GM23248 (cell line): ENCODE measurements around a stretch of chr6.

DNA sequence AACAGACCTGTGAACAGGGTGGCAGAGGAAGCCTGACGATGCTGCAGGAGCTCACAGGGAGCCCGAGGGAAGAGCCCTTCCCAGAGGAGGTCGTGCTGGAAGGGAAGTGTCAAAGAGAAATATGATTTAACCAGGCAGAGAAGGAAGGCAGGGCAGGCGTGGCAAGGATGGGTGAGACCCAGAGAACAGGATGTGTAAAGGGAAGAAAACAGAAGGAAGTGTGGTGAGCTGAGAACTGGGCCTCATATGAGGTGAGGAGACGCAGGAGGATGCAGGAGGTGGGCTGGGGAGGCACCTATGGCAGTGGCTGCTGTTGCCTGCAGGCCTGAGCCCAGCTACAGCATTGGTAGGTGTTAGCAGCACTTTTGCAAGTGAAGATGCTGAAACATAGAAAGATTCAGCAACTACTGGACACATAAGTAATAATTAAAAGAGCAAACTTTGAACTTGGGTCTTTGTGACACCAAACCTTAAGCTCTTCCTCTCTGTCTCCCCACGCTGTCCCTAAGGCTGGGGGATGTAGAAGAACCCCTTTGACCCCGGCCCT, 105.7 kb downstream of the ZDHHC14 start:
- RAMPAGE, long total RNA = no peak

DNA sequence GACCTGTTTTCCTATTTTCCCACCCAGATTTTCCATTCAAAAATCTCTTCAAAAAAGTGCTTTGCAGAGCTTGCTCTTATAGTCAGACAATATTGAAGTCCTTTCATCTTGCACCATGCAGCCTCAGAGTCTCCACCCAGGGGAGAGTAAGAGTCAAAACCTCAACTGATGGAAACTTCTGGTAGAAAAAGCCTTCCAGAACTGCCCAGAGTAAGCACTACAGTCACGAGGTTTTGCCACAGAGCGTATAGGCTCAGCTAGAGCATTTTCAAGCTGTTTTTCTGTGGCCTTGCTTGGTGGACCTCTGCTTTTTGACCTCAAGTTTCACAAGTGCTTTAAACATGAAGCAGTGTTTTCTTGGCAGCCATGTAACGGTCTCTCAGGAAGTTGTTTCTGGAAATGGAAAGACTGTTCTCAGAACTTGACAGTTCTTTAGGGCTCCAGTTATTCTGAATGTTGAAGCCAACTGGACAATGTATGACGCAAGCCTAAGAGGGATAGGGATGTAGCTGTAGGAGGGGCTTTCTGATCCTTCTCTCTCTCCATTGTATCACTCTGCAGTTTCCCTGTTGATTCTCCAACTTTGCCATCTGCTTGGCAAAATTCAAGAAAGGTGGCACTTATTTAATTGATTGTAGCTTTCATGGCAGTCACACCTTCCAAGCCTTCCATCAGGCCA, 146.5 kb downstream of the ZDHHC14 start:
- RAMPAGE, long total RNA = no peak

GRCh38 chr6:157530799-157531851, 150.1 kb downstream of the ZDHHC14 start:
- RAMPAGE, long total RNA = no peak

DNA sequence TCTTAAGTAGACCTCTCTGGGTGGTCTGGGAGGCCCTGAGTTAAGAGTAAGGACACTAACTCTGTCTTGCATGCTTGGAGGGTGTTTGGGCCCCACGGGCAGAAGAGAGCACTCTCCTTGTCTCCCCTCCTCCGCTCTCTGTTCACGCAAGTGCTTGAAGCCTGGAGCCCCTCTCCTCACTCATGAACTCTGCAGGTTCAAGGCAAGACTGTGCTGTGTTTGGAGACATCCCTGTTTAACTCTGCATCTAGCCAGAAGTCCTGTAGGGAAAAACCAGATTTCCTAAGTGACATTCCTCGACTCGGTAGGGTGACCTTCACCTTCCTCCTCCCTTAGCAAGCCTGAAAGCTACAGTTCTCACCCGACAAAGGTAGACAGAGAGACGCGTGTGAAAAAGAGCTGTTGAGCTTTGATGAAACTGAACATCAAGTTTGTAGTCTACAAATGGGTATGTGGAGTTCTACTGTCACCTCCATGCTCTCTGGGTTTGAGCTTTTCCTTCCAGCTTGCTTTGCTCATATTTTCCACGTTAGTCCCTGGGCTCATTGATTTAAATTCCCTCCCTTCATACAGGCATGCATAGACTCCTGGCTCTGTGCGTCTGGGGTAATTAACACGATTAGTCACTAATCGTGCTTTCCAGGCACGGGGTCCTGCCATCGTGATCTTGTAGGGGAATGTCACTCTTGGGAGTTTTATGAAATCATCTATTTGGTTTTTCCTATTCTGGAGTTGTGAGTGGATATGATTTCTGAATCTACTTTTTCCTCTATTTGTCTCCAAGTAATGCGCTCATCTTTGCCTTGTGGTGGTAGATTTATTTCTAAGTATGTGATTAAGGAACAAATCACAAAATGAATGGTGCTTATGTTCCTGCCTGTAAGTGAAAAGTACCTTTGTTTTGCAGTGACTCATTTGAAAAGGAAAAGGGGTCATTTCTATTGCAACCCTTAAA, 154.3 kb downstream of the ZDHHC14 start:
- RAMPAGE, long total RNA = no peak

DNA sequence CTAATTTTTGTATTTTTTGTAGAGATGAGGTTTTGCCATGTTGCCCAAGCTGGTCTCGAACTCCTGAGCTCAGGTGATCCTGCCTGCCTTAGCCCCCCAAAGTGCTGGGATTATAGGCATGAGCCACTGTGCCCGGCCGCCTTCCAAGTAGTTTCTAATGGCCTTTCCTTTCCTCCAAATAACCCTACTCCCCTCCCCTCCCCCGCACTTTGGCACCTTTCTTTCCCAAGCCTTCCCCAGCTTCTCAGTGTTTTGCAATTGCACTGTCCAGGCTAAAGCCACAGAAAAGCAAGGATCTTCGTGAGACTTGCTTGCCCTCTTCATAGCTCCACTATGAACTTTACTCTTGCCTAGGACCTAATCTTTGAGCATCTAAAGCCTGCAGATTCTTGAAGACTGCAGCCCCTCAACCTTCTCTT, 152.6 kb upstream of the SNX9 start:
- RAMPAGE, long total RNA = no peak

GRCh38 chr6:157757388-157757790, 65.7 kb upstream of the SNX9 start:
- RAMPAGE, long total RNA = no peak

GRCh38 chr6:157813141-157813635, 9.9 kb upstream of the SNX9 start:
- RAMPAGE, long total RNA = no peak

- RAMPAGE, long total RNA = no peak
Measured at GRCh38 chr6:157882114-157883018, 59.3 kb downstream of the SNX9 start.

DNA sequence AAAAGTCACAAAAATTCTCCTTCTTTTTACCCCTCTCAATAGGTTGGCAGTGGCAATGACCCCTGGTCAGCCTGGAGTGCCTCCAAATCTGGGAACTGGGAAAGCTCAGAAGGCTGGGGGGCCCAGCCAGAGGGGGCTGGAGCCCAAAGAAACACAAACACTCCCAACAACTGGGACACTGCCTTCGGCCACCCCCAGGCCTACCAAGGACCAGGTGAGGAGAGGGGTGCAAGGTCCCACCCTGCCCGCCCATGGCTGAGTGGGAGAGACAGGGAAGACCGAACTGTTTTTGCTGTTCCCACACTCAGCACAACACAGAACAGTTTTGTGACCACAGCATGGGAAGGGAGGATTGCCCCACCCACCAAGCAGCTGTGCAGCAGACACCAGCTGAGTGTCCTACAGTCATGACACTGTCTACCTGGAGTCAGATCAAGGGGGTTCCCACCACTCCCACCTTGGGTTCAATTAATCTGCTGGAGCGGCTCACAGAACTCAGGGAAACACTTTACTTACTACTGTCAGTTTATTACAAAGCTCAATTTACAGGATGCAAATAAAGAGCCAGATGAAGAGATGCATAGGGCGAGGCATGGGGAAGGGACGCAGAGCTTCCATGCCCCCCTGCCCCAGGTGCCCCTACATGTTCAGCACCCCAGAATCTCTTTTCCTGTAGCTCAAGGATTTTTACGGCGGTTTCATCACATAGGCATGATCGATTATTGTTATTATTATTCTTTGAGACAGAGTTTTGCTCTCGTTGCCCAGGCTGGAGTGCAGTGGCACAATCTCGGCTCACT, 73.9 kb downstream of the SNX9 start:
- RAMPAGE, long total RNA = no peak

DNA sequence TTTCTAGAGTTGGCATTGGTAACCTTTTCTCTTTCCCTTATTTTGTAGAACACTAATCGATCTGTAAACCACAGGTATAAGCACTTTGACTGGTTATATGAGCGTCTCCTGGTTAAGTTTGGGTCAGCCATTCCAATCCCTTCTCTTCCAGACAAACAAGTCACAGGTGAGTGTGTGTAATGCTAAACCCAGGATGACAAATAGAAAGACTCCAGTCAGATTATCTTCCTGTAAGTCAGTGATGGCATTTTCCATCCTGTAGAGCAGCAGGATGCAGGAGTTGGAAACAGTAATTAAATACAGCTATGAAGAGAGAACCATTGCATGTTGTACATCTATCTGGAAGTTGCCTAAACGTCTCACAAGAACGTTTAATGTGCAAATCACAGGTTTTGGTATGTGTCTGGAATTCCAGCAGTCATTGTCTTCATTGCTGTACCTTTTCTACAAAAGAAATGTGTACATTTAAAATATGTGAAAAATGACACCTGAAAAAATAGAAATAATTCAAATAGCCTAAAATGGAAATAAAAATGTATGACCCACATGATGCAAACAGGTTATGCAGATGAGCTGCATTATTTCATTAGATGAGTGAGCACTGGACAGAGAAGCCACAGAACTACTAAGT, 71.7 kb upstream of the SYNJ2 start:
- RAMPAGE, long total RNA = no peak

DNA sequence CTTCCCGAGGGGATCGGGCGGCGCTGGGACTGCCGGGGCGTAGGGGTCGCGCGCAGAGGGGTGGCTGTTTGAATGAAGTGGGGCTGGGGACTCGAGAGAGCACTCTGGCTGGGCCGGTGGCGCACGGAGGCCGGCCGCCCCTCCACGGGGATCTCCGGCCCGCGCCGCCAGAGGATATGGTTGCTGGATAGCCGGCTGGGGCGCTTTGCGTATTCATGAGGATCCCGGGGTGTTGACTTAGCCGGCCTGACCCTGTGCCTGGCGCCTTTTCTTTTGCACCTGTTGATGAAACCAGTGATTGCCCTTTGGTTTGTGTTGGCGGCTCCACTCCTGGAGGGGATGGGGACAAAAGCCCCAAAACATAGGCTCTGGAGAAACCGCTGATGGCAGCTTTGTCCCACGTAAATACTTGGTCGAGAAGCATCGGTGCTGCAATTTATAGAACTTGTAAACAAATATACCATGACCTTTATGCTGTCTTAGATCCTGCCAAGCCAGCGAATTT, 558 bp downstream of the SYNJ2 start:
- RAMPAGE, long total RNA = no peak

GRCh38 chr6:157990330-157991011, 8.8 kb downstream of the SYNJ2 start:
- RAMPAGE, long total RNA = no peak

DNA sequence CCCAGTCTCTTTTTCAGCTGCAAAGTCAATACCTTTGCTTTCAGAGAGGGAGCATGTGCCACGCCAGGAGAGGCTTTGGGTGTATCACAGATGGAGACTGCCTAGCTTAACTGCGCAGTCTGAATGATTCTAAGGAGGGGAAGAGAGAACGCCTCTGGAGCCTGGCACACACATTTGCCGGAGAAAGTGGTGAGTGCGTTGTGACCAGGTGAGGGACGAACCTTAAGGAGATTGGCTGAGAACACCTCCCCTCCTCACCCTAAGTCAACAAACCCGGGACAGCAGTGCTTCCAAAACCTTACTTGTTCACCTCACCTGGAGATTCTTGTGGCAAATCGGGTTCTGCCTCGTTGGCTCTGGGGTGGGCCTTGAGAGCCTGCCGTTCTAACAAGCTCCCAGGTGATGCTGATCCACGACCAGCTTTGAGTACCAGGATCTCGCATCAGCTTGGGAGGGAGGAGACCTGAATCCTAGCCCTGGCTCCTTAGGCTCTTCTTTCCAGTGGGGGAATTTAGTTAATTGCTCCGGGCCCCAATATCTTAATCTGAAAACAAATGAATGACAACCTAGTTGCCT, 9.4 kb downstream of the SYNJ2 start:
- RAMPAGE, long total RNA = no peak

DNA sequence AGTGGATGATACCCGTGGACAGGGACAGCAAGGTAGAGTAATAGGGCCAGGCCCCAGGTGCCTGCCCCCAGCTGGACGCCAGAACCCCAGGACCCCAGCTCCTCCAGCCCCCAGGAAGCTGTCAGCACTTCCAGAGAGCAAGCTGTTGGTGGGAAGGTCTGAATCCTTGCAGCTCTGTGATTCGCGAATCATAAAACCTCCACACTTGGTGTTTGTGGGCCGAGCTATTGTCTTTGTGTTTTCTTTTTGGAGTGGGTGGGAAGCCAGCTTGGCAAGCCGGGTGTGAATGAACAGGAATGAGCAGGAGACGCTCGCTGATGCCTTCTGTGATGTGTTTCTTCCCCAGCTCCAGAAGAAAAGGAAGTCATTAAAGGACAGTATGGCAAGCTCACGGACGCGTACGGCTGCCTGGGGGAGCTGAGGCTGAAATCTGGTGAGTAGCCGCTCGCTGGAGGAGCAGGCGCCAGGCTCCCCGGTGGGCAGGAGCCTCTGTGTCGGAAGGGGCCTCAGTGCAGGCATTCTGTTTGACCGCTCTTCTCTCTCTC, 35.3 kb downstream of the SYNJ2 start:
- RAMPAGE, long total RNA = no peak

- RAMPAGE, long total RNA = no peak
Measured at GRCh38 chr6:158059913-158060770, 78.5 kb downstream of the SYNJ2 start.

- RAMPAGE, long total RNA = no peak
Measured at GRCh38 chr6:158097672-158098936, 70.0 kb downstream of the SERAC1 start.

- RAMPAGE, long total RNA = no peak
Measured at GRCh38 chr6:158183516-158183981, 15.4 kb downstream of the GTF2H5 start.

DNA sequence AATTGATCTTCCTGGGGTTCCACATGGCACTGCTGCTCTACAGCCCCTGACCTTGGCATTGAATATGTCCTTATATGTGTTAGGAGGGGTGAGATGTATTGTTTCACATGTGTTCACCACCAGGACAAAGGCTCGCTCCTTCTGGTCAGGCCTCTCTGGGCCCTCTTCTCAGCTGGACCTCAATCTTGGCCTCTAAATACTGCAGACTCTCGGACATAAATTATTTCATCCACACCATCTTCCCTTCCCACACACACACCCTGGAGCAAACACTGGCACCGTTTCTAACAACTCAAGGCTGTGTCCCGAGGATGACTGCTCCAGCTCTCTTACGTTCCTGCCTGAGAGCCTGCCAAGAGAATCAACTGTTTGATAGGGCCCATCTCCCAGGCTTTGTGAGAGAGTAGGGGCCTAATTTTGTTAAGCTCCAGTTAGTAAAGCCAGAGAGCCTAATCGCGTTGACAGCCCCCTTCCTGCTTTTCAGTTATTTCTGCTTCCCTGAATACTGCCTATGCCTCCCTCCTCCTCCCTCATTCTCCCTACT, 118.3 kb upstream of the TMEM181 start:
- RAMPAGE, long total RNA = no peak

GRCh38 chr6:158493810-158494249, 66.1 kb upstream of the TMEM181 start:
- RAMPAGE, long total RNA = no peak

DNA sequence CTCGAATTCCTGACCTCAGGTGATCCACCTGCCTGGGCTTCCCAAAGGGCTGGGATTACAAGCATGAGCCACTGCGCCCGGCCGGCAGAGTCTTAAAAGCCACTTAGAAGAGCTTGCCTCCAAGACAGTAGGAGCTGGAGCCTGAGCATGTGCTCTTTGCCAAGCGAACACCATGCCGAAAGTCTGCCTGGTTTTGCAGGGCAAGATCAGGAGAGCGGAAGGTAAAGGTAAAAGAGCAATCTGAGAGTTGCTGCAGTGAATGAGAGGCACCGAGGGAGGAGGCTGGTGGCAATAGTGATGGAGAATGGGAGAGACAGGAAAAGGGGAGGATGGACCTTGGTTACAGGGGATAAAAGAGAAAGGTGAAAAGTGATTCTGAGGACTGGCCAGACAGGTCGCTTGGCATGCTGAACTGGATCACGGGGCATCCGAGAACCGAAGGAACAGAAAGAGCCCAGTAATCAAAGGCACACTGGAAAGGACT, 18.6 kb downstream of the SYTL3 start:
- RAMPAGE, long total RNA = no peak